GM12891 (cell line): ENCODE measurements around a stretch of chr18.

GRCh38 chr18:61736141-61736609 lies 156.6 kb downstream of the RNF152 start:
- RRBS: no CpG with 5 or more reads among the region's 6 CpGs

DNA sequence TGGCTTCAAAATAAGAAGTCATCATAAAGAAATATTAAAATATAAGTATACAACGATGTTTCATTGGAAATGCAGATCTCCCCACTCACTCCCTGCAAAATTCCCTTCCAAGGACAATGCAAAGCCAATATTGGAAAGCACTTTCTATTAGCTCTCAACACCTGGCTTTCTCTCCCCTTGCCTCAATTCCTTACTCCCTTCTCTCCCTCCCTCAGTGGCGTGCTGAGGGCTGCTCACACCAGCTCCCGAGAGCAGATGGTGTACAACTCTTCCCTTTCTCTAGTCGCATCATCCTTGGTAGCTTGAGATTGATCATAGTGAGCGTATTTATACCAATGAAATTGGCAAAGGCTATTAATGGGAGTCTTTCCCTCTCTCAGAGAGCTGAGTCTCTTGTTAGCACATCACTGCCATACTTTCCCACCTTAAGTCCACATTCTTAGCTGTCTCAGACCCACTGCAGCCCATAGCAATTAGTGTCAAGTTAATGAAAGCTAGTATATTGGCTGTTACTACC lies 57.9 kb downstream of the PIGN start:
- RRBS: no CpG with 5 or more reads among the region's 5 CpGs

GRCh38 chr18:62452036-62452838 lies 70.6 kb upstream of the ZCCHC2 start:
- RRBS: no CpG with 5 or more reads among the region's 7 CpGs

- RRBS: no CpG with 5 or more reads among the region's 6 CpGs
Observed at GRCh38 chr18:62533758-62534478, 11.1 kb downstream of the ZCCHC2 start.

GRCh38 chr18:62690252-62690728 lies 25.1 kb upstream of the PHLPP1 start:
- RRBS: no CpG with 5 or more reads among the region's 6 CpGs

DNA sequence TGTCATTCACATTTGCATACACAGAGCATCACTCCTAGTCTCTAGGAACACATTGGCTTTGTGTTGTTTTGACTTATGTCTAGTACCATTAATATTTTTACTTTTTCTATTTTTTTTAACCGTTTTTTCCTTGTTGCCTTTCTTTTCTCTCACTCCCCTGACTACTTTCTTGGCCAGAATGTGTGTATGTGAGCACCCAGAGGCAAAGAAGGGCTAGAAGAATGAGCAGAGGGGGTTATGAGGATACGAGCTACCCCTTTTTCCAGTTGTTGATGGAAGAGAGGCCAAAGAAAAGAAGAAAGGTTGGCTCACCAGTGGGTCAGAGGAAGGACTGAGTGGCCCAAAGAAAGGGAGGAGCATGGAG lies 86.5 kb downstream of the PHLPP1 start:
- RRBS: no CpG with 5 or more reads among the region's 2 CpGs

DNA sequence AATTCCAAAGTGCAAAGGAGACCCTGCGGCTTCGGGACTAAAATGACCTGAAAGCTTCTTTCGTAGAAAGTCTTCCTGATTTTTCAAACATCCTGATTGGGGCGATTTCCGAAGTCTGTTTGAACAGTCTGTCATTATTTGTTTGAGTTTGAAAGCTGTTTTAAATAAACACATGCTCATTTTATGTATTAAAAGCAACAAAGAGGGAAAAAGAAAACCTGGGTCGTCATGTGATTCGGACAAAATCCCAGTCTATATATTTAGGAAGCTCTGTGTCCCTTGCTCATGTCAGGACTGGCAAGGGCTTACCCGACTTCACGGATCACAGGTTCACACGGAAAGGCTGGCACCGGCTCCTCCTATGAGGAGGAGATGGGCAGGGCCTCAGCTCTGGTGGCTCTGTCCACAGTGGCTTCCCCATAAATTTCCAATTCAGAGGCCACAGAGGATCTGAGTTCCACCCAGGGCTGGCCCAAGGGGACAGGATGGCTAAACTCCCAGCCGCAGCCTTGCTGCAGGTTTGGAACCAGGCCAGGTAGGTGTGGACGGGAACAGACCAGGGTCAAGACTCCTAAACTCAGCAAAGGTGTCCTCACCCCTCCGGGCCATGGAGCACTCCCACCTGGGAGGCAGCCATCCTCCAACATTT lies 186.8 kb downstream of the BCL2 start:
- RRBS: no CpG with 5 or more reads among the region's 14 CpGs

DNA sequence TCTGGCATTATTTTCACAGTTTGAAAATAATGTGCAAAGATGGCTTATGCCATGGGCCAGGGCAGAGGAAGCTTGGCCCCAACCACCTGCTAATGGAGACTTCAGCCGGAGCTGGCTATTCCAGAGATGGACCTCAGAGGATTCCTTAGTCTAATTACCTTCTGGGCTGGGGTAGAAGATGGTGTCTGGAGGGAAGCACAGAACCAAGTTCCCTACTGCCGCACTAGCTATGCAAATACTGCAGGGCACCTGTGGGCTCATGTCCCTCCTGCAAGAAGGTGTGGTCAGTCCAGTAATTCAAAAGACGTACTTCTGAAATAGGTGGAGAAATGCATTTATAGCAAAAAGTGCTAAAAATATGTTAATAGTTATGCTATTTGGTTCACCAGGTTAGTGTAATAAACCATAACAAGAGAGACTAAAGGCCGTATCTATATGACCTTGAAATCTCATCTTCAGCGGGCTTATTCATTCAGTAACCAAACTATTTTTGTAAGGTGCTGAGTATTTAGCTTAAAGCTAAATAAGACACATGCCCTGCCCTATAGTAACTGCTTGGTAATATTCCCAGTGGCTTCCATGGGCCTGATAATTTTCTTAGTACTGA lies 180.5 kb downstream of the BCL2 start:
- RRBS: no CpG with 5 or more reads among the region's 5 CpGs

DNA sequence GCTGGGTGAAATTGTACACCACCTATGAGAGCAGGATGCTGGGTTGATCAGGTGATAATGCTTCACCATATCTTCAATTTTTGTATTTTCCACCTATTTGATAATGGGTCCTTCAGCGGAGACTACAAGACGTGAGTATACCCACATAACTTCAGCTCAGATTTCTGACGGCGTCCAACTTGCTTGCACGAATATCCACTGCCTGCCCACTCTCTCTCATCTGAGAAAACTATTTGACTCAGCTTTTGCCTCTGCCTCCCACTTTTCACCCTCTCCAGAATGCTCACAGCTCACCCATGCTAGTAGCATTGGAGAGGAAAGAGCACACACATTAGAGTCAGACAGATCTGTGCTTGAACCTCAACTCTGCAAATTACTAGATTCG lies 166.8 kb downstream of the BCL2 start:
- RRBS: no CpG with 5 or more reads among the region's 6 CpGs

DNA sequence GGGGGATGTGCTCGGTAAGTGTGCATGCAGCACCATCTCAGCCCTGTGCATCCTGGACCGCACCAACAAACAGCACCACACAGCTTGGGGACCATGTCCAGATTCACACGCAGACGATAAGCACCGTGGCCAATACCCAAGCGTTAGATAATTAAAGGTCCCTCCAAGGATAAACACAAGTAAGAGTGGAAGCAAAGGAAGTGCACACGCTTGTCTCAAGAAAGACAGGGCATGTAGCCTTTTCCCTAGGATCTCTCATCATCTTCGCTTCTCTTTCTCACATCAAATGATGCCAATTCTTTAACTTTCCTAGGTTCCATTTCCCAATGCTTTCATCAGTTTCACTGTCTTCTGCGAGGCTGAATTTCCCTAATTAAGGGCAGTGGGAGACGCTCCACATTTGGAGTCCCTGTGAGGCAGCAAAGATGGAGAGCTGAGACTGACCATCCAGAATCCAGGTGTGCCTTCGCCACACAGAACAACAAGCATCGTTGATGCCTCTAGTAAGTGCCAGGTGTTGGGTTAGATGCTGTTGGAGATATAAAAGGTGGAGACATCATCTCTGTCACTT lies 113.3 kb downstream of the BCL2 start:
- RRBS: no CpG with 5 or more reads among the region's 12 CpGs

DNA sequence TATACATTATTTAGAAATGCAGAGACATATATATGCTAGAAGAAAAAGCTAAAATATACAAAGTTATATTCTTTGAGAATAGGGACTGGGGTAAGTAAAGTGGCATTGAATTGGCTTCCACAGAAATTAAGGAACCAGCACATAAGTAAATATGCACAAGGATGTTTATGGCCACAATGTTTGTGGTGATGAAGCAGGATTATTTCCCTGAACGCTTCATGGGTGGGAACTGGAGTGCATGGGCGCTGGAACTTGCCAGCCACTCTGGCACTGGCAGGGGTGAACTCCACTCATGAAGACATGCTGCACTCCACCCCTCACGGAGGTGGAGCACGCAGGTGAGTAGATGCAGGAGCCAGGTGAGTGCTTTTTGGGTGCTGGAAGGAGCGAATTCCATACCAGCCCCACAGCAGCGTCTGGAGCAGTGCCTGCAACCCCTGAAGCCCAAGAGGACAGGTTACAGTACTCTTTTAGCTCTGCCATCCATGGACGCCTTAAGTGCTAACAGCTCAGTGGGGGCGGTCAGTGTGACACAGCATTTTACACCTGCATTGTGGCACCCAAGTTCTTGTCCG lies 94.1 kb downstream of the BCL2 start:
- RRBS: no CpG with 5 or more reads among the region's 9 CpGs

DNA sequence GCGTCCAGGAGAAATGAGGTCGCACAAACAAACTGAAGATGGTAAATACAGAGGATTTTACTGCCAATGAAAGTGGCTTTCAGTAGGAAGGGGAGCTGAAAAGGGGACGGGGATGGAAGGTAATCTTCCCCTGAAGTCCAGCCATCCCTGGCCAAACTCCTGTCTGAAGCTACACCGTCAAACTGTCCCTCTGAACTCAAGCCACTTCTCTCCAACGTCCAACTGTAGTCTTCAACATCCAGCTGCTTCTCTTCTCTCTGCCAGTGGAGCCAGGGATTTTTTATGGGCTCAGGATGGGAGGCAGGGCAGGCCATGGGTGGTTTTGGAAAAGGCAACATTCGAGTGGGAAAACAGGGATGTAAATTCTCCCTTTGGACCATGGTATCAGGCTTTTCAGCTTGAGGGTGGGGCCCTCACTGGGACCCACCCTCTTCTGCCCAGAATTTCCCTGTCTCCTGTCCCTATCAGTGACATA lies 93.6 kb downstream of the BCL2 start:
- RRBS: no CpG with 5 or more reads among the region's 6 CpGs

DNA sequence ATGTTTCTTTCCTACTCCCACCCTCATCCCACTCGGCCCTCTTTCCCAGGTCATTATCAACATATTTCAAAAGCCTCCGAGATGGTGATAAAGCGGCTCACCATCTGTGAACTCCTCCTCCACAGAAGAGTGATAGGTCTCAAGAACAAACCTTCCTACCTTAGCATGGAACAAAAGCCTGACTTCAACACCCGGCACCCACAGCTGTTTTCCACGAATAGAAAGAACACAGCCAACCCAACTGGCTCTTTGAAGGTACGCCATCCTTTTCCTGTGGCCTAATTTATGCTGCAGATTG lies 28.8 kb downstream of the BCL2 start:
- RRBS: no CpG with 5 or more reads among the region's 6 CpGs

- RRBS: no CpG with 5 or more reads among the region's 6 CpGs
Observed at GRCh38 chr18:63306159-63306848, 13.3 kb downstream of the BCL2 start.

DNA sequence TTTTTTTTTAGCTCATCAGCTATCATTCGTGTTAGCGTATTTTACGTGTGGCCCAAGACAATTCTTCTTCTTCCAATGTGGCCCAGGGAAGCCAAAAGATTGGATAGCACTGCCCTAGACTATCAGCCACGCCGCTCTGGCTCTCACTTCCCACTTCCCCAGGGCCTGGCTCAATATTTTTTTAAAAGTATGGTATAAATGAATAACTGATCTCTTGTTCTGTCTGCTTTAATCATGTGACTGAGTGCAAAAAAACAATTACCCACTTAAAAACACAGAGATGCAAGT lies 12.8 kb downstream of the BCL2 start:
- RRBS: no CpG with 5 or more reads among the region's 5 CpGs

GRCh38 chr18:63314880-63315625 lies 4.5 kb downstream of the BCL2 start:
- RRBS: no CpG with 5 or more reads among the region's 6 CpGs

- RRBS: no CpG with 5 or more reads among the region's 8 CpGs
Observed at GRCh38 chr18:63330667-63331379, 11.3 kb upstream of the BCL2 start.

GRCh38 chr18:63421472-63421835 lies 822 bp downstream of the VPS4B start:
- RRBS: no CpG with 5 or more reads among the region's 6 CpGs

DNA sequence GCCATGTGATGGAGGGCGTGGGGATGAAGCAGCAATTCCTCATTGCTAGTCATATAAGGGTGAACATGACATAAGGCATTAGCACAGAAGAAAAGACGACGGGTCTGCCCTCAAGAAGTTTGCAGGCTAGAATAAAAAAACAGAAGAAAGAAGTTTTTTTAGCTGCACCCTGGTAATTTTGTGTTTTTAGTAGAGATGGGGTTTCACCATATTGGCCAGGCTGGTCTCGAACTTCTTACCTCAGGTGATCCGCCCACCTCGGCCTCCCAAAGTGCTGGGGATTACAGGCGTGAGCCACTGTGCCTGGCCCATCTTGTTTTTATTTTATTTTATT lies 5.5 kb upstream of the VPS4B start:
- RRBS: no CpG with 5 or more reads among the region's 7 CpGs